ENCODE results near the genes SLCO2B1 and TPBGL.

GRCh38 chr11:74643899-74644502, 51.6 kb downstream of the POLD3 start:
- PRO-cap, 2 experiments = no peak in any of the 2 experiments

DNA sequence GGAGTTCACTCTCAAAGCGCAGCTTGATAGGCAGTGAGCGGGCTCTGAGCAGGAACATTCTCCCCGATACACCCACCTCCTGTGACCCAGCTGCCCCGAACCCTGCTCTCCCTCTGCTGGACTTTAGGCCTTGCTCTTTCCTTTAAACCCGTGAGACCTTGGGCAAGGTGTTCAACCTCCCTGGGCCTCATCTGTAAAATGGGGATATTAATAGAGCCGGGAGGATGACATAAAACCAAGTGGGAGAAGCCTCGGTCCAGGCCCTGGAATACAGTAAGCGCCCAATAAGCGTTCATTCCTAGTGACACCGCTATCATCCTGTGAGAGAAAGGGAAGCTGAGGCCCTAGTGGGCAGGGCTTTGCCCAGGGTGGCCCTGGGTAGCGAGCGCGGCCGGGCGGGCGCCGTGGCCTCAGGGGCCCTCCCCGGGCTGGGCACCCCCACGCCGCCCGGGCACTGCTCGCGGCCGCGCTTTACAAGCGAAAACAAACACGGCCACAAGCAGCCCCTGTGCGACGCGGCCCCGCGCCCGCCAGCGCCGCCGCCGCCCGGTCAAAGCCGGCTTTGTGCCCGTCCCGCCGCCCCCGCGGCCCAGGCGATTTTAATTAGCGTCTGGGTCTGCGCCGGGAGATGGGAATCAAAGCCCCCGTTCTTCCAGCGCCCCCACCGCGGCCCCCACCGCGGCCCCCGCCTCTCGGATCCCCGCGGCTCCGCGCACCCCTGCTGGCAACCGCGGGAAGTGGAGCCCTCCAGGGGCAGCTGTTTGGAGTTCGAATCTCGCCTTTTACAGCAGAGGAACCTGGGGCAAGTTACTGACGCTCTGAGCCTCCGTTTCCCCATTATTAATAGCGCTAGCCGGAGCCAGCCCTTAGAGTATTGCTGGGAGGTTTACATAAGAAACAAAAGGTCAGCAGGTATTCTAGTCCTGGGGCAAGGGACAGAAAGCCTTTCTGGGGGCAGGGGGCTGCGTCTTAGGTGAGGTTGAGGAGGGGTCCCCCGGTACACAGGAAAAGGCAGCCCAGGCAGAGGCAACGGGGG, 47.9 kb downstream of the CHRDL2 start:
- PRO-cap, 2 experiments = peak in 1 of 2 experiments; most common minus-strand start position 564 of the sequence (in 1)

DNA sequence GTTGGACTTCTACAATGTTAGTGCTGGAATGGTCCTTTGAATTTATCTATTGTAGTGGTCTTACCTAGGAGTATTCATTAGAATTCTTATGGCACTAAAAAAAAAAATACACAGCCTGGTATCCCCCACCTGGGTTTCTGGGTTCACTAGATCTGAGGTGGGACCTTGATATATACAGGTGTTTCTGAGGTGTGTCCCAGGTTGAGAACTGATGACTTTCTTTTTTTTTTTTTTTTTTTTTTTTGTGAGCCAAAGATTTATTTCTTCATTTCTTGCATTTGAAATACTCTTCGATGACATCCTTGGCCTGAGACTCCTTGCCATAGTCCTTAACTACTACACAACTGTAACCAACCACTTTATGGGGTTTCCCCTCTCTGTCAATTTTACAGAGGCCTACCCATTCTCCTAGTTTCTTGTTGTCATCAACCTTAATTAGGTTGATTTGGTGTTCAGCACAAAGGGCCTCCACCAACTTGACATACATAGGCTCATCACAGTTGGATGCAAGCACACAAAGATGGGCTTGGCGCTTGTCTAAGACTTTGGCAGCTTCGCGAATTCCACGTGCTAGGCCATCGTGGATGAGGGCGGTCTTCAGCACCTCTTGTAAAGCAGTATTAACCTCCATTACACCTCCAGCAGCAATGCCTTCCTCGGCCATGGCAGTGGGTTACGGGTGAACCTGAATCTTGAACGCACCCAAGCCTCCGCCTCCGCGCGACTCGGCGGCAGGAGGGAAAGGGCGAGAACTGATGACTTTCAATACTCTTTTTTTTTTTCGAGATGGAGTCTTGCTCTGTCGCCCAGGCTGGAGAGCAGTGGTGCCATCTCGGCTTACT, 3.0 kb upstream of the RNF169 start:
- PRO-cap, 2 experiments = no peak in any of the 2 experiments

GRCh38 chr11:75031199-75031993, 42.7 kb downstream of the NEU3 start:
- PRO-cap, 2 experiments = no peak in any of the 2 experiments

GRCh38 chr11:75150774-75151263, at the start of gene SLCO2B1:
TSS of gene SLCO2B1 (plus strand) at chr11:75151107.
- PRO-cap, 2 experiments = peak in 1 of 2 experiments; most common plus-strand start chr11:75151107 (in 1)

GRCh38 chr11:75240353-75240898, at the start of gene TPBGL:
TSS of gene TPBGL (plus strand) at chr11:75240774.
- PRO-cap, 2 experiments = peak in 1 of 2 experiments; most common plus-strand start chr11:75240568 (in 1)

DNA sequence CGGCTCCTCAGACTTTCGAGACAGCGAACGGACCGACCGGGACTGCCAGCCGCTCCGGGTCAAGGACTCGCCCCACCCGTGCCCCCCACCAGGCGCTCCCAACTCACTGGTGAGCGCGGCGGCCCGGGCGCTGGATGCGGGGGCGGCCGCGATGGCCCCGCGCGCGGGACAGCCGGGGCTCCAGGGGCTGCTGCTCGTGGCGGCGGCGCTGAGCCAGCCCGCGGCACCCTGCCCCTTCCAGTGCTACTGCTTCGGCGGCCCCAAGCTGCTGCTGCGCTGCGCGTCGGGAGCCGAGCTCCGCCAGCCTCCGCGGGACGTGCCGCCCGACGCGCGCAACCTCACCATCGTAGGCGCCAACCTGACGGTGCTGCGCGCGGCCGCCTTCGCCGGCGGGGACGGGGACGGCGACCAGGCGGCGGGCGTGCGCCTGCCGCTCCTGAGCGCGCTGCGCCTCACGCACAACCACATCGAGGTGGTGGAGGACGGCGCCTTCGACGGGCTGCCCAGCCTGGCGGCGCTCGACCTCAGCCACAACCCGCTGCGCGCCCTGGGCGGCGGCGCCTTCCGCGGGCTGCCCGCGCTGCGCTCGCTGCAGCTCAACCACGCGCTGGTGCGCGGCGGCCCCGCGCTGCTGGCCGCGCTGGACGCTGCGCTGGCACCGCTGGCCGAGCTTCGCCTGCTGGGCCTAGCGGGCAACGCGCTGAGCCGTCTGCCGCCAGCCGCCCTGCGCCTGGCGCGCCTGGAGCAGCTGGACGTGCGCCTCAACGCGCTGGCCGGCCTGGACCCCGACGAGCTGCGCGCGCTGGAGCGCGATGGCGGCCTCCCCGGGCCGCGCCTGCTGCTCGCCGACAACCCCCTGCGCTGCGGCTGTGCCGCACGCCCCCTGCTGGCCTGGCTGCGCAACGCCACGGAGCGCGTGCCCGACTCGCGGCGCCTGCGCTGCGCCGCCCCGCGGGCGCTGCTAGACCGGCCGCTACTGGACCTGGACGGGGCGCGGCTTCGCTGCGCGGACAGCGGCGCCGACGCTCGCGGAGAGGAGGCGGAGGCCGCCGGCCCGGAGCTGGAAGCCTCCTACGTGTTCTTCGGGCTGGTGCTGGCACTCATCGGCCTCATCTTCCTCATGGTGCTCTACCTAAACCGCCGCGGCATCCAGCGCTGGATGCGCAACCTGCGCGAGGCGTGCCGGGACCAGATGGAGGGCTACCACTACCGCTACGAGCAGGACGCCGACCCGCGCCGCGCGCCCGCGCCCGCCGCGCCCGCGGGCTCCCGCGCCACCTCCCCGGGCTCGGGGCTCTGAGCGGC, 777 bp downstream of the TPBGL start:
- PRO-cap, 2 experiments = peak in 1 of 2 experiments; most common plus-strand start position 465 of the sequence (in 1); most common minus-strand start position 318 of the sequence (in 1)

- PRO-cap, 2 experiments = no peak in any of the 2 experiments
Observed at GRCh38 chr11:75290067-75290857, 49.7 kb downstream of the TPBGL start.

- PRO-cap, 2 experiments = peak in 1 of 2 experiments; most common plus-strand start chr11:75303813 (in 1); most common minus-strand start chr11:75303706 (in 1)
Observed at GRCh38 chr11:75303502-75304132, 47.8 kb downstream of the ARRB1 start.

DNA sequence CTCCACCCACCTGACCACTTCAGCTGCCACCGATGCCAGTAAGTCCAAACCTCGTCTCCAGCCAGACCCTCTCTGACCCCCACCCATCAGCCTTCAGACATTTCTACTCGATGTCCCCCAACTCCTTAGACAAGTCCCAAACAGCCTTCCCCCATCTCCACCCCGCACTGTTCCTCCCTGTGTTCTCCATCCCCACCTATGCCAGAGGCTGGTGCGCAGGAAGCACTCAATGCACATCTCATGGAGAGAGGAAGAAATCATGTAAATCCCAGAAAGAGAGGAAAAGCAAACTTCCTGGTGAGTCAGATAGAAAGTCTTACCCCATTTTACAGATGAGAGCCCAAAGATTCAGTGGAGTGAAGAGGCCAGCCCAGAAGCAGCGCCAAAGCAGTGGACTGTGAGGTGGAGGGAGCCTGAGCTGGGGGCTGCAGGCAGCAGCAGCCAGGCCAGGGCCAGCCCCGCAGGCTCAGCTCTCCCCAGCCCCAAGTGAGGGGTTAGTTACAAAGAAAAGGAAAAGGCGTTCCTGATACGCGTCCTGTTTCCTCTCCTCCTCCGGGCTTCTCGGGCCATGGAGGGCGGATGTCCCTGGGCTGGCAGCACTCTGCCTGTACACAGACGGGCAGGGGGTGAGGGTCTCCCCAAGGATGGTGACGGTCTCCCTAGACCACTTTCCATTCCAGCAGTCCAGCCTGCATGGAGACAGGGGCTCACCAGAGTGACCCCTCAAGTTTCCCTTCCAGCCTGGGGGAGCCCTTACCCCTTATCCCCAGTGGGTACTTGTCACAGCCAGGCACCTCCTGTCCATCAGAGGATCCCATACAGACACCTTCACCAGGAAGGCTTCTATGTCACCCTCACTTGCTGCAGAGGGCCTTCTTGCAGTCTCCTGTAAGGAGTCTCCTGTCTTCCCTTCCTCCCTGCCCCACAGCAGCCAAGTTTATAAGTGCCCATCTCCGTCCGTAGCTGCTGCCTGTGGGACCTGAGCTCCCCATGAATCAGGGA, 44.9 kb downstream of the ARRB1 start:
- PRO-cap, 2 experiments = no peak in any of the 2 experiments

DNA sequence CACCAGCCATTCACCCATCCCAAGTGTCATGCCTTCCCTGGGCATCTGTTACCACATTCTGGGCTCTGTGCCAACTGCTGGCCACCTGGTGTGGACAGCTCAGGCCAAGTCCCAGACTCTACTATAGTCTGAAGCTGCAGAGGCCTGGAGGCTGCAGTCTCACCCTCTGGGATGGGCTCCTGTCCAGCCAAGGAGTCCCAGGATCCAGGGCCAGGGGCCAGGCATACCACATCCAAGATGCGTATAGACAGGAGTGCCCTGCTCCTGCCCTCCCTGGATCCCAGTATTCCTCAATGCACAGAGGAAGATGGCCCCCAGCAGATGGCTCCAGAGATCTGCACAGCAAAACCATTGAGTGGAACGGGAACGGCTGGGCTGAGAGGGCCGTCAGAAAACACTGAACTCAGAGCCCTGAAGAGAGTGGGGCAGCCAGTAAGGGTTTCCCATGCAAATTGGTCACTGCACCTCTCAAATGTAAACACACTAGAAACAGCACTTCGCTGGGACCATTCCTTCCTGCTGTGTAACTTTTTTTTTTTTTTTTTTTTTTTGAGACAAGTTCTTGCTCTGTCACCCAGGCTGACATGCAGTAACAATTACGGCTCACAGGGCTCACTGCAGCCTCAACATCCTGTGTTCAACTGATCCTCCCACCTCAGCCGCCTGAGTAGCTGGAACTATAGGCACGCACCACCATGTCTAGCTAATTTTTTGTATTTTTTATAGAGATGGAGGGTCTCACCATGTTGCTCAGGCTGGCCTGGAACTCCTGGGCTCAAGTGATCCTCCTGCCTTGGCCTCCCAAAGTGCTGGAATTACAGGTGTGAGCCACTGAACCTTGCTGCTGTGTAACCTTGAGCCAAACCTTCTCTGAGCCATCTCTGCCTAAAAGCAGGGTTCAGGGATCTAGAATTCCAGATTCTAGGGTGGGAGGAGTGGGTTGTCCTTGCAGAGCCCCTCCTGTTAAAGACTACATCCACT, 22.6 kb downstream of the ARRB1 start:
- PRO-cap, 2 experiments = no peak in any of the 2 experiments

DNA sequence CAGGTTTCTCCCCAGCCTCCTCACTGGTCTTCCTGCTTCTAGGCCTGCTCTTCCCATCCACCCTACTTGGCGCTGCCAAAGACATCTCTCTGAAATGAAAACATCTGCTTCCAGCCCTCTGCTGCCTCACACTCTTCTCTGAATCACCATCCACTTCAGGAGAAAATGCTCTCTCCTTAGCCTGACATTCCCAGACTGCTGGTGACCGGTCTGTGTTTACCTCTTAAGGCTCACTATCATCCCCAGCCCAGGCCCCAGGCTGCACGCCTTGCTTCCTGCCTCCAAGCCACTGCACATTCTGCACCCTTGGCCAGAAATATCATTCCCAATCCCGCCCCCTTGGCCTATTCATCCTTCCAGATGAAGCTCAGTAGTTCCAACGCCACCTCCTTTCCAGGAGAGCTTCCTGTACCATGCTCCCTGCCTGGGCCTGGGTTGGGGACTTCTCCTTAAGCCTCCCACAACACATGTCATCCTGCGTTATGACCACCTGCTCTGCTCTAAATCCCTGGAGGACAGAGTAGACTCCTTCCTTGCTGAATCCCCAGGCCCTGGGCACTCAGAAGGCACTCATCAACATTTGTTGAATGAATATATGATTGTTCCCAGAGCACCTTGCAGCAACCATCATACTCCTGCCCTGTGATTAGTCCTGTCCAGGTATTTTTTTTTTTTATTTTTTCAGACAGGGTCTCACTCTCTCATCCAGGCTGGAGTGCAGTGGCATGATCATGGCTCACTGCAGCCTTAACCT, 3.4 kb downstream of the ARRB1 start:
- PRO-cap, 2 experiments = no peak in any of the 2 experiments

DNA sequence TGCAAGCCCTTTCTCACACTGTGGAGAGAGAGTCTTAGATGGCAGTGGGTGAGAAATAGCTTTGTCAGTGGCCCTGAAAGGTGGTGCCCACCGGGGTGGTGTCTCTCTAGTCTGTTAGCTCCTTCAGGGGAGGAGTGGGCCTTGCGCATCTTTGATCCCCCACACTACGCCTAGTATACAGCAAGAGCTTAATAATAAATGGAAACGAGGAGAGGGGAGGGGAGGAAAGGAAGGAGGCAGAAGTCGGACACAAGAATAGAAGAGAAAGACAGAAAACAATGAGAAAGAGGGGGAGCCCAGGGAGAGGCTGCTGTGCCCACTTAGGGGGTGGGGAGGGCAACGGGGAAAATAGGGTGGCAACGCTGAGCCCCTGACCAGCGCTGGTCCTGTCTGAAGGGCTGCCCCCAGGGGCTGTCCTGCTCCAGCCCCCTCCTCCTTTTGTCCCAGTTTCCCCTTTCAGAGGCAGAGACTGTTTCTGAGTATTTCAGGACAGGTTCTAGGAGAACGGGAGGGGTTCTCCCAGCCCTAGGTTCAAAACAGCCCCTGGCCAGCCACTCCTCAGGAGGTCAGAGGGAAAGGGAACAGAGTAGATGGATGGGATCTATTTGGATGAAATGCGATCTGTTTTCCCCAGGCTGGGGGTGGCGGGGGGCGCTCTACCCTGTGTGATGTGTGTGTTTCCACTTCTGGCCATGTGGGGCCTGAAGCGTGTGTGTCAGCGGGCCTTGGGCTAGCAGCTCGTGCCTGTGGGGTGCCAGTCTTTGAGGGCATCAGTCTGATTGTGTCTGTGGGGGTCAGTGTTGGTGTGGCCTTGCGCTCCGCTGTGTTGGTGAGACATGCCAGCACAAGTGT, 1.1 kb downstream of the ARRB1 start:
- PRO-cap, 2 experiments = no peak in any of the 2 experiments

GRCh38 chr11:75565986-75567079, 4.3 kb downstream of the SERPINH1 start:
- PRO-cap, 2 experiments = no peak in any of the 2 experiments

DNA sequence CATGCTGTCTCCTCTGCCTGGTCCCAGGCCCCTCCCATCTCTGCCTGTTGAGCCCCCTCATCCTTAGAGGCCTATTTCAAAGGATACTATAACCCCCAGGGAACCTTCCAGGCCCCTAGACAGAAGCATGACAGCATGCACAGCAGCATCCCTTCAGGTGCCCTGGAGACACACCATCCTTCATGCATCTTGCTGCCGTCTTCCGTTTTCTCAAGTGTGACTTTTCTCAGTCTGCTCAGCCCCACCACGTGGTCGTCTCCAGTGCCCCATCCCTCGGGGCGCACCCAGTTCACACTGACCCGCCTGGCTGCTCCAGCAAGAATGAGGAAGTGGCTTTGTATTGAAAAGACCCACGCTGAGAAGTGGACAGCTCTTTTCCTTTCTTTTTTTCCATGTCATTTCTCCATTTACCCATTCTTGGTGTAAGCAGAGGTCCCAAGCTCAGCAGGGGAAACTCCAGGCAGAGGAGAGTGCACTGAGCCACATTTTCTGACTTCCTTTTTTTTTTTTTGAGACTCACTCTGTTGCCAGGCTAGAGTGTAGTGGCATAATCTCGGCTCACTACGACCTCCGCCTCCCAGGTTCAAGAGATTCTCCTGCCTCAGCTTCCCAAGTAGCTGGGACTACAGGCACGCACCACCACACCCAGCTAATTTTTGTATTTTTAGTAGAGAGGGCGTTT, 14.5 kb downstream of the SERPINH1 start:
- PRO-cap, 2 experiments = no peak in any of the 2 experiments

- PRO-cap, 2 experiments = no peak in any of the 2 experiments
Observed at GRCh38 chr11:75673855-75674442, 5.1 kb upstream of the MAP6 start.

- PRO-cap, 2 experiments = no peak in any of the 2 experiments
Observed at GRCh38 chr11:76482329-76482892, 37.6 kb downstream of the EMSY start.

DNA sequence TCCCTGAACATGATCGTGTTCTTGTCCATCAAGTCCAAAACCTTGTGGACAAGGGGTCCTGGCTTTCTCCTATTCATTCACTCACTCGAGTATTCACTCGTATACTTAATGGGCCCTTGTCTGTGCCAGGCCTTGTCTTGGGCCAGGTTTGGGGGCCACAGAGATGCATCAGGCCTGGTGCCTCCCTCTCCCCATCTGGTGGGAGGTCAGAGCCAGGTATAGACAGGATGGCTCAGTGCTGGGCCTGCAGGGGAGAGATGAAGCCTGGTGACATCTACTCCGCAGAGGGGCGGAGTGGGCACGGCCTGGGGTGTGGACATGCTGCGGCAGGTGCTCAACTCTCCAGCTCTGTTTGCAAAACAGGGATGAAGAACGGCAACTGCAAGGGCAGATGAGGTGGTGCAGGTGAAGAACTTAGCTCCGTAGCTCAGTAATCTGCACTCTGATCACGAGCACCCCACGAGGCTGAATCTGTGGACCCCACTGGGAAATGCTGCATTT, 78.6 kb downstream of the LRRC32 start:
- PRO-cap, 2 experiments = no peak in any of the 2 experiments

DNA sequence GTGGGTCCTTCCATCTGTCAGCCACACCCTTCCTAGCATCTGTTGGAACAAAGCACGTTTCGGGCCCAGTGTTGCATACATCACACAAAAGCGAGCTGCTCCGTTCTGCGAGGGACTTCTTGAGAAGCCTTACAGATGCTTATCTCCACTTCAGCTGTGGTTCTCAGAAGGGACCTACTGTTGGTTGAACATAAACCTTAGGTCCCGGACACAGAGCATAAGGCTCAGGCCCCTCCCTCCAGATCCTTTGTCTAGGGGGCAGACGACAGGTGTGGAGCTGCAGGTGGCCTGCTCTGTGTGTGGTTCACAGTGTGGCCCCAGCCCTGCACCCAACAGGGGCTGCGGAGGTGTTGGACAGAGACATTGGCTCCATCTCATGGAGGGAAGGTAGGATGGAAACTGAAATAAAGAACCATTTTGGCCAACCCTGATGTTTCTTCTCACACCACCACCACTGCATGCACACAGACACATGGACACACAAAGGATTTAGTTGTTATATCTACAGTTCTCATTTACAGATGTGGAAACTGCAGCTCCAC, 78.0 kb downstream of the LRRC32 start:
- PRO-cap, 2 experiments = no peak in any of the 2 experiments

DNA sequence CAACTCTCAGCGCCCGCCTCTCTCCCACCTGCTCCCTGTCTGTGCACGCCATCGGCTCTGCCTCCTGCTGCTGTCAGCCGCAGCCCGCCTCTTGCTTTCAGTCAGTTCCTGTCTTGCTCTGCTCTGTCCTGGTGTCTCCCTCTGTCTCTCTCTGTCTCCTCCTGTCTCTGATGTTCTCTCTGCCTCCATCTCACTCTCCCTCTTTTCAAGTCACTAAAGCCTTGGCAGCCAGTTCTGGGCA, 66.2 kb downstream of the LRRC32 start:
- PRO-cap, 2 experiments = no peak in any of the 2 experiments